Peyer's patch (tissue), 4 donors: ENCODE measurements around a stretch of chr11.

DNA sequence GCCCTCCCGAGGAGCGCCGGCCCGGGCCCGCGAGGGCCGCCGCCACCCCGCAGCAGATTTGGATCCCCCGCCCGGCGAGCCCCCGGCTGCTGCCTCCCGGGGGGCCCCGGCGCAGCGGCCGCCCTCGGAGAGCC is 160 bp downstream of the C11orf96 start:
- PRO-cap: no peak
- RAMPAGE, long total RNA, 4 experiments: no peak in any of the 4 experiments

DNA sequence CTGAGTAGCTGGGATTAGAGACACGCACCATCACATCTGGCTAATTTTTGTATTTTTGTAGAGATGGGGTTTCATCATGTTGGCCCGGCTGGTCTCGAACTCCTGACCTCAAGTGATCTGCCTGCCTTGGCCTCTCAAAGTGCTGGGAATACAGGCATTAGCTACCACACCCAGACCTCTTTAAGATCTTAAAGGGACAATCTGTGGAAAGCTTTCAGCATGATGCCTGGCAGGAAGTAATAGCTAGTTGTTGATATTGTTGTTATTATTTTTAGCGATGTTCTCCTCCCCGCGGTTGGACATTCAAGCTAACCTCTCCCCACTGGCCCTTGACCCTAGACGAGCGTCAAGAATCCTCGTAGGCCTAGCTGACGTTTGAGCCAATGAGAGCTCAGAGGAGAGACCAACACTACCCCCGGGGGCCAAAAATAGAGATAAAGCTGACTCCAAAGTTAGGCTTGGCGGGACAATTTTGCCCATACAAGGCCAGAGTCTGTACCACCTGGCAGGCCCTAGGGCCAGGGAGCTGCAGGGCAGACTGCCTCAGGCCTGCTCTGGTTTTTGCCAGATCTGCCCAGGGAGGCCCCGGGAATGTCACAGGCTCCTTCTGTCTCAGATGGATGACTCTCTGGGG is 41.0 kb upstream of the ACCSL start:
- PRO-cap: no peak
- RAMPAGE, long total RNA, 4 experiments: no peak in any of the 4 experiments

DNA sequence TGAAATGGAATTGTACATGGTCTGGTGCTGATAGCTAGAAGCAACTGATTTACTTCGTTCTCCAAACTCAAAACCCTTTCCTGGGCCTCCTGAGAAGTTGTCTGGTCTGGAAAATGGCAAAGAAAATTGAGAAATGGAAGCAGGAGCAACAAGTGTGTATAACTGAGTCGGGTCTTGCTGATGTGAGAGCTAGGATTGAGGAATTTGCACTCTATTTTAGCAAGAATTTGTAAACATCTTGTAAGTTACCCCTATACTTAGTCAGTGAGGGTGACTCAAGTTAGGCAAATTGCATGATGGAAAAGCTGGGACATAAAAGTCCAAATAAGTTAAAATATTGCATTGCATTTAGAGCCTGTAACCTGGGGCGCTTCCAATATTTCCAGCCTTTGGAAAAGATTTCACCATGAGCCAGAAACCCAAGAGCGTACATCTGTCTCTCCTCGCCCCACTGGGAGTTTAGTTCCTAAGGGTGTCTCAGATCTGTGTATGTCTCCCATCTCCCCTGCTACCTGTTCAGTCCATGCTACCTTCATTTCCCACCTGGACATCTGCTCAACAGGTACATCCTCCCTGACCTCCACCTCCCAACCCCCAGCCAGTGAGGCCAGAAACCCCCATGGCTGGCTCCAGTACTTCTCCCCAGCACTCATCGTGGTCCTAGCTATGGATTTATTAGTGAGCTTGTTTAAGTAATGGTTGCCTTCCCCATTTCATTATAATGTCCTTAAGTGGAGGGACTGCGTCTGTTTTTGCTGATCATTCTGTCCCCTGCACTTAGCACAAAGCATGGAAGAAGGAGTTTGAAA is 36.9 kb upstream of the ACCSL start:
- PRO-cap: no peak
- RAMPAGE, long total RNA, 4 experiments: no peak in any of the 4 experiments

- PRO-cap: no peak
- RAMPAGE, long total RNA, 4 experiments: no peak in any of the 4 experiments
These were observed 34.8 kb upstream of the CD82 start for GRCh38 chr11:44530631-44531145.

DNA sequence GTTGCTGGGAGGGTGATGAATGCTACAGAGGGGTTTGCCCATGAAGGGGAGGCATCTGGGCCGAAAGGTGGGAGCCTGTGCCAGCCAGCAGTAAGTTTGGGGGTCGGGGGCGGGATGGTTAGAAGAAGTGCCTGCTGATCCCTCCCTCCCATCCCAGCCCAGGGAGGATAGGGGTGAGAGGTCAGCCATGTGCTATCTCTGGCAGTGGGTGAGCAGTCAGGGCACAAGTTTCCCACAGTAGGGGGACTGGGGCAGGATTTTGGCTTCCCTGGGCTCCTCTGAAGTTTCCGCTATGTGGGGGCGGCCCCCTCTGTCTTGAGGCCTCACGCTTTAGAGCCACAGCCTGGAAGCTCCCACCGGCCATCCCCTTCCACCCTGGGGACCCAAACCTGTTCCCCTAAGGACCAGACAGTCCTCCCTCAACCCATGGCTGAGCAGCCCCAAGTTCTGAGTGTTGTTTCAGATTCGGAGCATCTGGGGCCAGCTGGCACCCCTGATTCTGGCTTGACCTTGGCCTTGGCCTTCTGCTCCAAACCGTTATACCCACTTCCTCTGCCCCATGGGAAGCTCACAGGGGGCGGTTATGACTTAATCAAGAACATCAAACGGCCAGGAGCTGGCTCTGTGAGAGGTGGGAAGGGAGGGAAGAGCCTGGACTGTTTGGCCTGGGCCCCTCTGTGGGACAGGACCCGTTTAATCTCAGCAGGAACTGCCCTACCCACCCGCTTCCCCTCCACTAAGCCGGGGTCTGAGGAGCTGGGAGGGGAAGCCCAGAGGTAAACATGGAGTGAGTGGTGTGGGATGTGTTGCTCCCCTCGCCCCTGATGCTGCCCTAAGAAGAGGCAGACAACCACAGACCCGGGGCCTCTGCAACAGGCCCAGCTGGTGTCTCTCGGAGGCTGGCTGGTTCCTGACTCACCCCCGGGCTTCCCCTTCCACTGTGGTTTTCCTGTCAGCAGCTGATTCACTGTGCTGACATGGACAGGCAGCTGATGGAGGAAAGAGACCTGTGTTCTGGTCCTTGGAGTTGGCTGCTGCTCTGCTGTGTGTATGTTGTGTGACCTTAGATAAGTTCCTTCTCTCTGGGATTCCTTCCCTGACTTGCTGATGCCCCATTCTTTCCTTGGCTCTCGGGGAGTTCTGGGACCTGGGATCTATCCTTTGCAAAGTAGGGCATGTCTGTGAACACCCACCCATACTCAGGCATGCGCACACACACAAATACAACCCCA is 3.4 kb downstream of the CD82 start:
- PRO-cap: no peak
- RAMPAGE, long total RNA, 4 experiments: no peak in any of the 4 experiments

GRCh38 chr11:44574591-44575042 is 9.2 kb downstream of the CD82 start:
- PRO-cap: no peak
- RAMPAGE, long total RNA, 4 experiments: no peak in any of the 4 experiments

DNA sequence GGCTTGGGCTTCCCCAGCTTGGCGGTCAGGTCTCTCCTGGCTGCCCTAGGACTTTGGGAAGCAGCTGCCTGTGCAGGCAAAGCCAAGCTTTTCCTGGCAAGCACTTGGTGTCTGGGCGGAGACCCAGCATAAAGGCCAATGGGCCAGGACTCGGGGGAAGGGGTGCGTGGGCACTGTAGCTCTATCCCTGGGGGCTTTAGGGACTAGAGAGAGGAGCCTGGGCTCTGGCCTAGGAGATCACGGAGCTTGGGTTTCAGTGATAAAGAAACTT is 30.6 kb downstream of the CD82 start:
- PRO-cap: no peak
- RAMPAGE, long total RNA, 4 experiments: no peak in any of the 4 experiments

DNA sequence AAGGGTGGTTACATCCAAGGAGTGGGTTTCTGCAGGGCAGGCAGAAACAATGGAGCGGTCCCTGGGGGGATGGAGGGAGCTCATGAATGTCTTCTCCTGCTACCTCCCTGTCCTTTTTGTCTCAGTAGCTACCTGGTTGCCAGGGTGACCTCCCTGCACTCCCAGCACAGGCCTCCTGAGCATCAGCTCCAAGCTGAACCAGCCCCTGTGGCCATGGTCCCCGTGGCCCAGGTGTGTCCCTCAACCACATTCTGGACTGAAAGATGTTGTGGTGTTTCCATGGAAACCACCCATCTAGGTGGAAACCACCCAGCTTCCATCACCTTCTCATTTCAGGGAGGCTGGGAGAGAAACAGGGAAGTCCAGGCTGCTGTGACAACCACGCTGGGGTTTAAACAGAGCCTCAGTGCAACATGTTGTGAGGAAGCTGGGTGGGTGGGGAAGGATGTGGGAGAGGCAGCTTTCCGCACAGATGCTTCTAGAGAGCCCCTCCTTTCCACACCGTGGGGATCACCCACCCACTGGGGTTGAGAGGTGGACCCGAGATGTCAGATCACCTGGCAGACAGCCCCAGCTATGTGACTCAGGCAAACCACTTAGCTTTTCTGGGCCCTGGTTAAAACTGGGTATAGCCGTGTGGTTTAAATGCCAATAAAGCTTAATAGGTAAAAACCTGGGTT is 46.2 kb downstream of the CD82 start:
- PRO-cap: no peak
- RAMPAGE, long total RNA, 4 experiments: no peak in any of the 4 experiments

DNA sequence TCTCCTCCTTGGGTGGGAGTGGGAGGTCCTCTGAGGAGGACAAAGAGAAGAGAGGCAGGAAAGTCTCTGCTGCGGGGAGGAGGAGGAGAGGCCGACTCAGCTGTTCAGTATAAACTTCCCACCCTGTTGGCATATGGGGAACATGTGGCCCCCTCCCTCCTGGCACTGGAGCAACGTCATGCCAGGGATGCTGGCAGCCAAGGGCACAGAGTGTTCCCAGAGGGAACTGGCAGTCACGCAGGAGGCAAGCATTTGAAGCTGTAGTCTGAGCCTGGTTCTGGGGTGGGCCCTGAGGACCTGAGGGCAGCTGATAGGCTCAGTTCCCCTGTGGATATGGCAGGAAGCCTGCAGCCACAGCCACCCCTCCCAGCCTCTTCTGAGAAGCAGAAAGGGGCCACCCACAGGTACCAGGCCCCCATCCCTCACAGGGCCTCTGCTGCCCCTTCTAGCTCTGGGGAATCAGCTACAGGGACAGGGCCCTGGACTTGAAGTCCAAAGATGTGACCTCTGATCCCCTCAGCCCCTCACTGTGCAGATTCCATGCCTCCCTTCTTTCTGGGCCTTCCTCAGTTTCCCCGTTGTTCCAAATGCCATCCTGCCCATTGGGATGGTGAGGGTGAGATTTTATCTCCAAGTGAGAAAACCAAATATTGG is 67.0 kb upstream of the TSPAN18 start:
- PRO-cap: no peak
- RAMPAGE, long total RNA, 4 experiments: no peak in any of the 4 experiments

DNA sequence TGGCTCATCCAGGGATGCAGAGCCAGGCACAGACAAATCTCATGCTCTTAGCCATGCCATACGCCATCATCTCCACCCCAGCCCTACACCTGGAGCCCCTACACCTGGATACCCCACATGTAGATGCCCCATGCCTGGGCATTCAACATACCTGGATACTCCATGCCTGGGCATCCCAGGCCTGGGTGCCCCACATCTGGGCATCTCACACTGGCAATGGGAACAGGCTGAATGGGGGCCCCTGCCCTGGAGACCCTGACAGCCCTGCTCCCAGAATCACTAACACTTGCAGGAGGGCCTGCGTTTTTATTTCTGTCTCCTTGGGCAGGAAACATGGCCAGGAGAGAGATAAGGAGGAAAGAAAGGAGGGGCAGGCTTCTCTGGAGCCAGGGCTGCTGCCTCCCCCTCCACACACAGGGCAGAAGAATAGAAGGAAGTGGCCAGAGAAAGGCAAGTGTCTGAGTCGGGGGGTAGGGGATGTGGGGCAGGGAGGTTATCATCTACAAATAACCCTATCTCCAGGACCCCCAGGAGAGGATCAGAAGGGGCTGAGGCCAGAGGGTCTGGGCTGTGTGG is 25.6 kb upstream of the TSPAN18 start:
- PRO-cap: no peak
- RAMPAGE, long total RNA, 4 experiments: no peak in any of the 4 experiments

DNA sequence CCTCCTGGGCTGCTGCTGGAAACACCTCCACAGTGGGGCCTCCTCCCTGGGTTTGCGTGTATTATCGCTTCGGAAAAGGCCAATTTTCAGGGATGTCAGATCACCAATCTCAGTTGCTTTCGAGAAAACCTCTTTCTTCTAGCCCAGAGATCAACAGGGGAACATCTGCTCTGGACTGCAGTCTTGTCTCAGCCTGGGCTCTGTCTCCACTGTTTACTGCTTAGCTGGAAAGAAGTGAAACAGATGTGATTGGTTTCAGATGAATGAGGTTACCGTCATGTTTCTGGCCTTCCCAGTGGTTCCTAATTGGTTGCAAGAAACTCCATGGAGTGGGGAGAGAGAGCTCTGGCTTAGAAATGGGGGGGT is 17.4 kb downstream of the TSPAN18 start:
- PRO-cap: no peak
- RAMPAGE, long total RNA, 4 experiments: no peak in any of the 4 experiments

DNA sequence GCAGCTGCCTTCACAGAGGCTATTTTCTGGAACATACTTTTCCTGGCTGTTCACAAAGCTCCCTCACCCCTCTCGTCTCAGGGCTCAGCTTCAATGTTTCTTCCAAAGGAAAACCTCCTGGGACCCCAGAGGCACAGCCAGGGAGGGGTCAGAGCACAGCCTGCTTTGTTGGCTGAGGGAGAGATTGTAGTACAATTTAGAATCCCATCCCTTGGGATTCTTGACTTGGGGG is 57.0 kb downstream of the TSPAN18 start:
- PRO-cap: no peak
- RAMPAGE, long total RNA, 4 experiments: no peak in any of the 4 experiments

GRCh38 chr11:44824229-44824888 is 97.6 kb downstream of the TSPAN18 start:
- PRO-cap: no peak
- RAMPAGE, long total RNA, 4 experiments: no peak in any of the 4 experiments

DNA sequence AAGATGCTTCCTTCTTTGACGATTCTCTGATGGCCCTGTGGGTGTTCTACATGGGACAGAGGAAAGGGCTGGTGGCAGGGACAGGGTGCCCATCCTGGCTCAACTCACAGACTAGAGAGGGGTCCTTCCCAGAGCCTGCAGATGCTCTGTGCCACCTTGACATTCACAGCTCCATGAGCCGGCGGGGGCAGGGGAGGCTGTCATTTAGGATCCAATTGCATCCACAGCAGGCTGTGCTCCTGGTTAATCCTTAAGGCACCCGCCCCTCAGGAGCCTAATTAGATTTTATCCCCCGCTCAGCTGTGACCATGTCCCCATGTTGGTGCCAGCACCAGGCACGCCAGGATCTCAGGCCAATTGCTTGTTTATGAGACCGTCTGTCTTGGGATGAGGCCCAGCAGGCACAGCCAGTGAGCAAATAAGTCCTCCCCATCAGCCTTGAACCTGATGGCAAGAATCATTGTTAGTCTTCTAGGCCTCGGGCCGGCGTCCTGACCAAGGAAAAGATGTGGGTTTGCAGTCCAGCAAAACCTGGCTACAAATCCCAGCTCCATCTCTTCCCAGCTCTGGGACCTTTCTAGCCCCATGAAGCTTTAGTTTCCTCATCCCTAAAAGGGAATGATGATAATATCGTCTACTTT is 57.5 kb downstream of the TP53I11 start:
- PRO-cap: no peak
- RAMPAGE, long total RNA, 4 experiments: no peak in any of the 4 experiments

GRCh38 chr11:44912165-44912534 is 38.5 kb downstream of the TP53I11 start:
- PRO-cap: no peak
- RAMPAGE, long total RNA, 4 experiments: no peak in any of the 4 experiments

GRCh38 chr11:44930459-44931248 is 20.0 kb downstream of the TP53I11 start:
- PRO-cap: no peak
- RAMPAGE, long total RNA, 4 experiments: no peak in any of the 4 experiments

- PRO-cap: unidirectional peak, plus-strand start at chr11:44976824; unidirectional peak, plus-strand start at chr11:44977176
- RAMPAGE, long total RNA, 4 experiments: no peak in any of the 4 experiments
These were observed 26.1 kb upstream of the TP53I11 start for GRCh38 chr11:44976697-44977297.

GRCh38 chr11:44979555-44980357 is 29.1 kb upstream of the TP53I11 start:
- PRO-cap: no peak
- RAMPAGE, long total RNA, 4 experiments: no peak in any of the 4 experiments

DNA sequence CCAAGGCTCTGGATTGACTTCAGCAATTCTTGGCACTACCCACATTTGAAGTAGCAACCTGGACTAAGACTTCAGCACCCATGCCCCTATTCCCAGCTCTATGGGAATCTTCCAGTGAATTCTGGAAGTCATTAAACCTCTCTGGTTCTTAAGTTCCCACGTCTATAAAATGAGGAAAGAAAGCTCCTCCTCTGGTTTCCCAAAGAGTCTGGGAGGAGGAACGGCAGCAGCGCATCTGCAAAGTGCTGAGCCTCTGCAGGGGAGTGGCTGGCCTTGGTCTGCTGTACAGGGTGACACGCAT is 73.6 kb upstream of the TP53I11 start:
- PRO-cap: no peak
- RAMPAGE, long total RNA, 4 experiments: no peak in any of the 4 experiments

DNA sequence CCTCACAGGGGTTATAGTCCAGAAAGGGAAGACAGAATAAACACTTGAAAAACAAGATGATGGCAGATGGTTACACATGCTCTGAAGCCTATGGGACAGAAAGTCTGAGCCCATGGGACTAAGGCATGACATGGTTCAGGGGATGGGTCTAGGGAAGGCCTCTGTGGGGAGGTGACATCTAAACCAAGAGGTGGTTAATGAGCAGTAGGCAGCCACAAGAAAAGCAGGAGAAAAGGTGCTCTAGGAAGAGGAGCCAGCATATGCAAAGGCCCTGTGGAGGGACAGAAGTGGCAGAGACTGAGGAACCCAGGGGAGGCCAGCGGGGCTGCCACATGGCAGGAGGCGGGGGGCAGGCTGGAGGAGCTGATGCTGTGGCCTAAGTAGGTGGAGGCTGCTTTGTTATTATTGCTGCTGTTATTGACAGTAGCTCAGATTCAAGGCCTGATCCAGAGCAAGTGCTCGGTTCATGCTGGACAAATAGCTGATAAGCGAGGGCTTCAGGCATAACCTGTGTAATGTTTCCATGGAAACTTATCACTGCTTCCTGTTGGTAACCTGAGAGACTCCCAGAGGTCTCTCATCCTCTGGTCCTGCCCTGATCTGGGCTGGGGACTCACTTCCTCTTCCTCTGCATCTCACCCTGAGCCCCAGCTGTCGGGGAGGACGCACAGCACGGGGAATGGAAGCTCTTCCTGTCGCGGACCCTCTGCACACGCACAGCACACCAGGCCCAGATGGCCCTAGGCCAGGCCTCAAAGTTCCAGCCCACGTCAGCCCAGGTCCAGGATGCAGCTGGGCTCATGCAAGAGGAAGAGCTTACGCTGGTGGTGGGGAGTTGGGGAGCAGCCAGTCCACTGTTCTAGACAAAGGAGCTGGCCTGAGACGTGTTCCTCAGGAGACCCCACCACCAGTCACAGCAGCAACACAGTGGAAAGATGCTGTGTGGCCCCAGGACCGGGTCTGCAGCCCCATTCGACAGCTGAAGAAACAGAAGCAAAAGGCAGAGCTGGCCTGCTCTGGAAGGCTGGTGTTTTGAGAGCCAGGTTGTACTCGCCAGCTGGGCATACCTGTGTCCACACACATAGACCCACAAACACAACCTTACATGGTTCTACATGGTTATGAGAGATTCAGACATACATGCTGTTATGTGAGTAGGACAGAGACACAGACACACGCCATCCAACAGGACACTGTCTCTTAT is 75.3 kb upstream of the TP53I11 start:
- PRO-cap: no peak
- RAMPAGE, long total RNA, 4 experiments: no peak in any of the 4 experiments